Ureter (tissue), 1 donor: ENCODE data around the genes EHD4, PLA2G4F, TMEM62, TGM5 and ADAL.

GRCh38 chr15:41865842-41866596, 27.4 kb downstream of the PLA2G4B start:
- PRO-cap: no peak

DNA sequence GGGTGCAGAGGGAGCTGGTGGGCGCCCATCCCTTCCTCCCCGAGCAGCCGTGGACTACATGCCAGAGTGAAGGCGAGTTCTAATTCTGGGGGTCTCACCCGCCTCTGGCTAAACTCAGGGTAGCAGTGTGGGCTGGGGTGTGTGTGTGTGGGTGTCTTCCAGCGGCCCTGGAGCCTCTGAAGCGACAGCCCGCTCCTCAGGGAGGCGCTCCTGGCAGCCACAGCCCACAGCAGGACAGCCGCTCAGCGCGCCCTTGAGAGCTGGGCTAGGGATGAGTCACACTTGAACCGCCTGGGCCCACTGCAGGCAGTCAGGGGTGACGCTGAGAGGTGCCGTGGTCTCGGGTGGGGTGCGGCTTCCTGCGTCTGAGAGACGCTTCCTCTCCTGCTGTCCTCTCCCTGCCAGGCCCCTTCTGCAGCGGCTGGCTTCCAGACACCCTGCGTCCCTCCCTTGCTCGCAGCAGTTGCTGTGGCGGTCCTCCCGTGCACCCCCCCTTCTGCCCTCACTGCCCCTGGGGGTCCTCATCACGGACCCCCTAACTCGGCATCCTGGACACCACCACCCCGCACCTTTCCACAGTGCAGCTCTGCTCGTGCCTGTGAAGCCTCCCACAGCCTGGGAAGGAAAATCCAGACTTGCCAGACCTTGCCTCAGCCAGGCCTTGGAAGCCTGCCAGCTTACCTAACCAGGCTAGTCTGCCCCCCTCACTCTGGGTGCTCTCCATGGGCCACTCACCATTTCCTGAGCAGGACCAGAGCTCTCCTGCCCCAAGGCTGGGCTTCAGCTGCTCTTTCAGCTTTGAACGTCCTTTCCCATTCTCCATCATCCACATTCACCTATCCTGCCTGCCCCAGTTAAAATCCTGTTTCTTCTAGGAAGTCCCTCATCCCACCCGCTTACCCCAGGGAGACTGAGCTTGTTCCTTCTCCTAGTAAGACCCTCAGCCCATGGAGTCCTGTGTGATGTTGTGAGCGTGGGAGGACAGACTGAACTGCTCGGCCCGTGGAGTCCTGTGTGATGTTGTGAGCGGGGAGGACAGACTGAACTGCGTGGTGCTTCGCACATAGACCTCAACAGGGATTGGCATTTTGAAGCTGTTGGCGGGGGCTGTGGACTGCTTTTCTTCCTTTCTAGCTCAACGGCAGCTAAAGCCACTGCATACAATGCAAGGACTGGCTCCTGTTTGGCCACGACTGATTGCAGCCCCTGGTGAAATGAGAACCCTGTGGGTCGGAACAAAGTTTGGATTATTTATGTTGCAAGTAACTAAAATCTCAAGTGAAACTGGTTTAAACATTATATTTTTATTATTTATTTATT, 1.3 kb upstream of the SPTBN5 start:
- PRO-cap: no peak

GRCh38 chr15:41915232-41915567, 21.3 kb upstream of the SPTBN5 start:
- PRO-cap: no peak

GRCh38 chr15:41947198-41947658, 25.1 kb downstream of the EHD4 start:
- PRO-cap: no peak

- PRO-cap: bidirectional peak, plus-strand start at chr15:41972813, minus-strand start at chr15:41972576
Observed at GRCh38 chr15:41972388-41973263, at the start of gene EHD4. TSS of gene EHD4 (minus strand) at chr15:41972557.

GRCh38 chr15:42010364-42010964, 10.4 kb downstream of the PLA2G4E start:
- PRO-cap: no peak

DNA sequence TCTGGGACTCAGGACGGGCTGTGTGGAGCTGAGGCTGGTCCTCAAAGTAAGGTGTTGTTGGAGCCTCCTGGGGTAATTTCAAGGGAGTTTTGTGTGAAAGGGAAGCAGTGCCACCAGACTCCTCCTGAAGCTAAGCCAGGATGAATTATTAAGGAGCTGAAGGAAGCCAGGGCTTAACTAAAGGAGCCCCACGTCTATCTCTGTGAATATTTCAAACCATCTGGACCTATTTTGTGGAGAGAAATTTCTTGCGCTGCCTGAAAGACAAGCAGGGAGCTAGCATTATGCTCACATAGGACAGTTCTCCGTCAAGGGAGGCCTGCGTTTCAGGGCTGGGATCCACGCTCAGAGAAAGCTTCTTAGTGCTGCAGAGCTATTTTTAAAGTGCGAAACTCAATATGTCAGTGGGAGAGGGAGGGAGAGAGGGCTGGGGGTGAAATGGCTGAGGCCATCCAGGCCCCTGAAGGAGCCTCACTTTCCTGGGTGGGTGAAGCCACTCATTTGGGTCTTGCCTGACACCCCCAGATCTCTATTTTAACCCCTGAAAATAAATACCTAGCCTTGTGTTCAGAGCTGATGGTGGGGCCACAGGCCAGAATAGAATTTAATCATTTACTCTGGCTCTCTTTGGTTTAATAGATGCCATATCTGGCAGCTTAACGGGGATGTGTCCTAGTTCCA, 30.0 kb upstream of the PLA2G4E start:
- PRO-cap: no peak

DNA sequence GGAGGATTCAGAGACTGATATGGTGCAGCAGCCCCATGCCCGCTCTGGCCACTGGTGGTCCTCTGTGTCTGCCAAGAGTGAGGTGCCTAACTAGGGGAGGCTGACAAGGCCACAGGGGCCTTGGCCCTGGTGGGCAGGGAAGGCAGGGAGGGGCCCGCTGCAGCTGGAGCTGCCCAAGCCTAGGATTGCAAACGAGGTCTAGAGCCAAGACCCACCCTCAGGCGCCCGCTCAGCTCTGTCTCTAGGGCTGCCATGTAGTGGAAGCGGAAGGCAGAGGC, 11.4 kb downstream of the PLA2G4D start:
- PRO-cap: no peak

- PRO-cap: no peak
Observed at GRCh38 chr15:42152174-42152742, 4.2 kb downstream of the PLA2G4F start.

- PRO-cap: no peak
Observed at GRCh38 chr15:42156471-42157018, at the start of gene PLA2G4F. TSS of gene PLA2G4F (minus strand) at chr15:42156636.

- PRO-cap: no peak
Observed at GRCh38 chr15:42331293-42331682, 28.0 kb upstream of the CAPN3 start.

DNA sequence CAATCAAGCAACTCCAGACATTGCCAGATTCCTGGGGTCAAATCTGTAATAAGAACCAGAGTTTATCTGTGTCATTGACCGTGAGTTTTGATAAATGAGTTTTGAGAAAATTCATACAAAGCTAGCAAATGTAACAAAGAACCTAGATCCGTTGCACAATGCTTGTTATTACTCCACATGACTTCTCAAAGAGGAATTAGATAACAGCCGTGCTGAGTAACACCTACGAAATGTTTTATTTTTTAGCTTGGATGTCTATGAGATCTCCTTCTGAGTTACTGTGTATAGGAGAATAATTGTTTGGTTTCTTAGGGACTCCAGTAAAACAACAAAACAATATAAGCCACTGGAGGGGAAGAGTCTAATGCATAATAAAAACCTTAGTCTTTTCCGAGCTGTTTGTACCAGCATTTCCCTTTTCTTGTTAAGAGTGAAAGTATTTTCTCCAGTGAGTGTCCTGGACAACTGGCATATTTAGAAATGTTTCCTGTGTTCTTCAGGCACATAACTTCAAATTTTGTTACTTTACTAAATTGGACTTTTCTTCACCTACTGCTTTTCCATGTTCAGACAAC, 15.6 kb downstream of the SNAP23 start:
- PRO-cap: no peak

DNA sequence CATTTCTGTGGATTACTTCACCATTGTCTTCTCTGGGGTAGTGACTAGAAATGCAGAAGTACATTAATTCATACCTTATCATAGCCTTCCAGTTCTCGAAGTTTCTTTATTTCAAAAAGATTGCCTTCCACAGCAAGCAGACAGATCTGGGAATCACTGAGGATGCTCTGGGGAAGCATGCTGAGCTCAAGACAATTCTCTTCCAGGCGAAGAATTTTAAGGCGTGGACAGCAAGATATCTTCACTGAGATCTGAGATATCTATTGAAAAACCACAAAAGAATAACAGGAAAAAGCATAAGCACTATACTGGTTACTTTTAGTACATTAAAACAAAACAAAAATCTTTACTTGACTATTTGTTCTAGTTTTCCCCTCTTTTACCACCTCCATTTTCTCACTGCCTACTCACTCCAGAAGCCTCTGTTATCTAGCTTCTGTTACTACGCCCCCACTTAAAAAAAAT, 3.6 kb downstream of the LRRC57 start:
- PRO-cap: no peak

DNA sequence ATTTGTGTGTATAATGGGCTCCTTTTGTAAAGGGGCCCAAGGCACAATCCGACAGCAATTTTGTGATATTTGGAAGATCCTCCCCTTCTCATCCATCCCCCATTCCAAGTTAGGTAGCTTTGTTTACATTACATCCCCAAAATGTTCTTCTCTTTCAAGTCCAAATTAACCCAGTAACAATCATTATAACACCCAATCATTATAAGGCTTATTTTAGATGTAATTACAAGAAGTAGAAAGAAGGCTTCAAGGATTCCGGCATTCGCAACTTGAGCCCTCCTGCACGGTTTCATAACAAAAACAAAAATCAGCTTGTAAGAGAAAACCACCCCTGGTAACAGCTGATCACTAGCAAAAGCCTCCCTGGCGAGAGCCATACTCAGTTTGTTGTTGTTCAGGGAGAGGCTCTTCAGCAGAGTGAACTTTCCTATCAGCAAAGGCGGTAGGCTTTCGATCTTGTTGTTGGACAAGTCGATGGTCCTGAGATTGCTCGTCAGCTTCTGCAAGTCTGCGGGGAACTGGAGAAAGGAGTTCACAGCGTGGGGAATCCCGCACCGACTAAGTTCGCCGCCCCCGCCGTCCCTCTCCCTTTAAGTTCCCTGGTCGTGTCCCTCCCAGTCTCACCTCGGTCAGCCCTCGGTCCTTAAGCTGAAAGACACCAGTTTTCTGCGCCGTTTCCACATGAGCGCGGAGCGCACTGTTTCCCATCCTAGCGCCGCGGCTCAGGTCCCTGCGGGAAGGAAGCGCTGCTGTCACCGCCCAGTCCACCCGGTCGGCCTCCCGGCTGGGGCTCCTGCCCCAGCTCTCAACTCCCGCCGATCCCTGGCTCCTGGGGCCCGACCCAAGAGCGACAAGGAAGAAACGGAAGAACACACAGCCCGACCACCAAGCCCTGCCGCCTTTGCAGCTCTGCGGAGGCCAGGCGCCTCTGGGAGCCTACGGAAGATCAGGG, 590 bp downstream of the LRRC57 start:
- PRO-cap: no peak

GRCh38 chr15:42724946-42725913, 11.7 kb downstream of the CDAN1 start:
- PRO-cap: no peak

GRCh38 chr15:42774540-42774743, 37.5 kb upstream of the CDAN1 start:
- PRO-cap: no peak

GRCh38 chr15:43133285-43134058, at the start of gene TMEM62:
TSS of gene TMEM62 (plus strand) at chr15:43133586.
- PRO-cap: bidirectional peak, plus-strand start at chr15:43133586, minus-strand start at chr15:43133493; bidirectional peak, plus-strand start at chr15:43133981, minus-strand start at chr15:43133705

DNA sequence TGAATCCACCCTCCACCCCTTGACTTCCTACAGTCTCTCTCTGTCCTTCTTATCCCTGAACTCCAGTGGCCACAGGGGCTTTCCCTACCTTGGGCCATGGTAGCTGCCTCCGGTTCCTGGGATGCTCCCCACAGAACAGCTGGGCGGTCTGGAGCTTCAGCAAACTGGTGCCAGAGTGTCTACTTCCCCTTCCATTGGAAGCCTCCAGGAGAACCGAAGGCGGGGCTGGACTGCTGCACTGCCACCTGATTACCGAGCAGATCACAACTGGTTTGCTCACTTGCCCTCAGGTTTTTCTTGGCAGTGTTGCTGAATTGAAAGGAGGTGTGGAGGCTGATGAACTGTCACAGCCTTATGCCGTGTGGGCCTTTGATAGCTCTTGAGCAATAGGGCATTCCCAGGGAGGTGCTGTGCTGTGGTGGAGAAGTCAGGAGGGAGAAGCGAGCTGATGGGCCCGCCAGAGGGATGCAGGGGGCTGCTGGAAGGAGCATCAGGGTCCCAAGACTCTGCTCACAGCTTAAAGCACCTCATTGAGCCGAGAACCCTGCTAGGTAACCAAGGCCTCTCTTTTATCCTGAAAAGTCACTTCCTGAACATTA, at the start of gene TGM5:
Gene TGM5, minus strand, starts transcription at position 177 of the 599 bp plus-strand sequence.
- PRO-cap: no peak

- PRO-cap: bidirectional peak, plus-strand start at chr15:43330657, minus-strand start at chr15:43330566
Observed at GRCh38 chr15:43330466-43330916, at the start of gene ADAL. TSS of gene ADAL (plus strand) at chr15:43330672.

- PRO-cap: no peak
Observed at GRCh38 chr15:43491889-43492610, 906 bp downstream of the TP53BP1 start.